ReNcell CX (cell line): ENCODE measurements around the gene MTHFS.

DNA sequence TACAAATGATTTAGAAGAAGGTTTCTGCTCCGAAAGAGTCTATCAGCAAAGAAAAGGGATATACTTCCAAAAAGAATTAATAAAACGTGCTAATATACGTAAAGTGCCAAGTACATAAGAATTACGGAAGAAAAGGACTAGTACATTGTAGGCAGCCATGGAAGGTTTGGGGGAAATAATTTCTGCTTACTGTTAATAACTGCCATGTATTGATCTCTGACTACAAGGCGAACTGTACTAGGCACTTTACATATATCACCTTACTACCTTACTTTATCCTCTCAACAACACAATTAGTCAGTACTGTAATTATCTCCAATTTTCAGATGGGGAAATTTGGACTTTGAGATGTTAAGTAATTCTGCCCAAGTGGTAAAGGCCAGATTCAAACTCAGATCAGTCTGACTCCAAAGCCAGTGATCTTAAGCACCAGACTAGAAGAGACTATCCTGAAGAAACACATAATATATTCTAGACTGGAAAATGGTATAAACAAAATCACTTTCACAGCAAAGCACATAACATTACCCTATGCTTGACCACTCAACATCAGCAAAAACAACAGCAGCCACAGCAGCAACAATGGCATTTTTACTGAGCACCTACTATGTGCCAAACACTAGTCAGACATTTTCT, 13.3 kb downstream of the MTHFS start:
- PRO-cap: no peak

GRCh38 chr15:79896903-79897775, at the start of gene MTHFS:
Gene MTHFS, minus strand, starts transcription at chr15:79897014.
- PRO-cap: bidirectional peak, plus-strand start at chr15:79897024, minus-strand start at chr15:79897005; bidirectional peak, plus-strand start at chr15:79897192, minus-strand start at chr15:79897180; bidirectional peak, plus-strand start at chr15:79897373, minus-strand start at chr15:79897269

GRCh38 chr15:80160427-80161114, 7.8 kb downstream of the FAH start:
- PRO-cap: no peak

DNA sequence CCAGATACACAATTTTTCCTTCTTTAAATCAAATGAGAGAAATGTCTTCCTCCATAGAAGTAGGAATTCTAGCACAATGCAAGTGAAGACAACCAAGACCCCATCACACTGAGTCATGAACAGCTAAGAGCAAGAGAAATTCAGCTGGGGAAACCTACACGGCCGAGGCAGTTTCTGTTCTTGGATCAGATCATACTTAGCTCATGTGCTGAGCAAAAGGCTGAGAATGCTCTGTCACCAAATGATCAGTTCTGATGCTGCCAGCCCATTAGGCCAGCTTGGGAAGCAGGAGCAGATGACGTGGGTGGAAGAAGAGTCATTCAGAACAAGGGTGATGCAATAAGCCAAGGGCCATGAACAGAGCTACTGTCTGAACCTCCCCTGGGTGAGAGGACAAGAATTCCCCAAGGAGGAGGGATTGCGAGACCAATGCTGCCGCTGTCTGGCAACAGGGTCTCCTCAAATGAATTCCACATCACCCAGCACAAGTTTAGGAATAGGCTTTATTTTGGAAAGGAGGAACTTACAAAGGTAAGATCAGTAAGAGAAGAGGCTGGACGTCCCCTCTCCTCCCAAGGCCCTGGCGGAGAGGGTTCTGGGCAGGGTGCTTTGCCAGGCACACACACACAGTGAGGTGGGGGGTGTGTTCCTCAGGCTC, 65.4 kb upstream of the CTXND1 start:
- PRO-cap: no peak

GRCh38 chr15:80513994-80514442, 109.8 kb downstream of the ARNT2 start:
- PRO-cap: no peak

GRCh38 chr15:80674185-80674700, 20.9 kb upstream of the ABHD17C start:
- PRO-cap: no peak

GRCh38 chr15:80739763-80740260, 39.4 kb upstream of the CEMIP start:
- PRO-cap: no peak

DNA sequence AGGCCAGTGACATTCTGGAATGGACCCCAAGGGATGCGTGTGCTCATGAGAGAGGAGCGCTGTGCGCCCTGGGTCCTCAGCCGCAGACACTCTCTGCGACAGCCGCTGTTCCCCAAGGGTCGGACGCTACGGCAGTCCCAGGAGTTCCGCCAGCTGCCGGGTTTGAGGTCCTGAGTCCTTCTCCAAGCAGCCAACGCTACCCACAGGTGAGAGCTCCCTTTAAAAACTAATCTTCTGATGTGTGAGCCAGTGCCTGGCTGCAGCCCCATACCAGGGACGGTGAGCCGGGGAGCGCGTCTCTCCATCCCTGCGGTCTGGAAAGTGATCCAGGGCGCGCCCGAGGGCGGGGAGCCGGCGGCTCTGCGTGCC, 1.2 kb downstream of the CEMIP start:
- PRO-cap: no peak

DNA sequence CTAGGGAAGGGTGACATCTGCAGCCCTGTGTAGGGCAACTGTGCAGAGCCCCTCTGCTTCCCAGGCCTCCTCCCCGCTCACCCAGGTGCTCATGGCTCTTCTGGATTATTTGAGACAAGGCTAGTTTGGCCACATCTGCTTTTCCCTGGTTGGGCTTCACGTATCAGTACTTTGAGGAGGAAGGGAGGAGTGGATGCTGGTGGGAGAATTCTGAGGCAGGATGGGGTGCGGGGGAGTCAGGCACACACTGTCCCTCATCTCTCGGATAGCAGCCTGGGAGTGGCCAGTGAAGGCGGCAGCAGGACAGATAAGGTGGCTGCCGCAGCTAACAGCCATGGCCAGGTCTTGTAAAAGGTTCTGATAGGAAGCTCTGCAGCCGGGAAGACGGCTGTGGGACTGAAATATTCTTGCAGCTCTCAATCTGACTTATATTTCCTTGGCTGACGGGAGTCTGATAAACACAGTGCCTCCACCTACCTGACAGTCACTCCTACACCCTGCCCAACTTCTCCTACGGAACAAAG, 87.3 kb downstream of the MESD start:
- PRO-cap: no peak

GRCh38 chr15:80991317-80991913, 1.8 kb upstream of the MESD start:
- PRO-cap: no peak

DNA sequence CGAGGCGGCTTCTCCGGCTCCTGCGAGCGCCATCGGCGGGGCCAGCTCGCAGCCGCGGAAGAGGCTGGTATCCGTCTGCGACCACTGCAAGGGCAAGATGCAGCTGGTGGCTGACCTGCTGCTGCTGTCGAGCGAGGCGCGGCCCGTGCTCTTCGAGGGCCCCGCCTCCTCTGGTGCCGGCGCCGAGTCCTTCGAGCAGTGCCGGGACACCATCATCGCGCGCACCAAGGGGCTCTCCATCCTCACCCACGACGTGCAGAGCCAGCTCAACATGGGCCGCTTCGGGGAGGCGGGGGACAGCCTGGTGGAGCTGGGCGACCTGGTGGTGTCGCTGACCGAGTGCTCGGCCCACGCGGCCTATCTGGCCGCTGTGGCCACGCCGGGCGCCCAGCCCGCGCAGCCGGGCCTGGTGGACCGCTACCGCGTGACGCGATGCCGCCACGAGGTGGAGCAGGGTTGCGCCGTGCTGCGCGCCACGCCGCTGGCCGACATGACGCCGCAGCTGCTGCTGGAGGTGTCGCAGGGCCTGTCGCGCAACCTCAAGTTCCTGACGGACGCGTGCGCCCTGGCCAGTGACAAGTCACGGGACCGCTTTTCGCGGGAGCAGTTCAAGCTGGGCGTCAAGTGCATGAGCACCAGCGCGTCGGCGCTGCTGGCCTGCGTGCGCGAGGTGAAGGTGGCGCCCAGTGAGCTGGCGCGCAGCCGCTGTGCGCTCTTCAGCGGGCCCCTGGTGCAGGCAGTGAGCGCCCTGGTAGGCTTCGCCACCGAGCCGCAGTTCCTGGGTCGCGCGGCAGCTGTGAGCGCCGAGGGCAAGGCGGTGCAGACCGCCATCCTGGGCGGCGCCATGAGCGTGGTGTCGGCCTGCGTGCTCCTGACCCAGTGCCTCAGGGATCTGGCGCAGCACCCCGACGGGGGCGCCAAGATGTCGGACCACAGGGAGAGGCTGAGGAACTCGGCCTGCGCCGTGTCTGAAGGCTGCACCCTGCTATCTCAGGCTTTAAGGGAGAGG, 1.9 kb downstream of the TLNRD1 start:
- PRO-cap: no peak

DNA sequence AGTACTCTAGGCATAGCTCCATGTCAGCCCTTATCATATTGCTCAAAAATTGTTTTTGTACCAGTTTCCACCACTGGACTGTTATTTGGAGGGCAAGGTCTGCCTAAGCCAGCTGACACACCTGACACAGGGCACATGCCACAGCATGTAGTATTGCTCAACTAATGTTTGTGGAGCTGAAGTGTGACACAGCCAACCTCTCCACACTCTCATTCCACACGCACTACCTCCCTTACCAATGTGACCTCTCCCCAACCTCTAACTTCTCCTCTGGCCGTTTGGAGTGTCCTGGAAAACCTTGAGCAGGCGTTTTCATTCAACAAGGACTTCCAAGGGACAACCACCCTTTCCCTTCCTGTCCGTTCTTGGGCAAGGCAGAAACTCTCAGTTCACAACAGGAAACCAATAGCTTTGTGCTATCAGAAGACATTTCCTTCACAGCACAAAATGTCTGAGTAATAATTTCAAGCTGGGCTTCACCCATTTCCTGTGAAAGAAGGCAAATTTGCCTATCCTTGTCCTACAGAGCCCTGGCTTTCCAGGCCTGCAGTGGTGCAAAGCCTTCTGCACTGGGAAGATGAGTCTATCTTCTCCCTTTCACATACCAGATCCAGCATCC, 38.4 kb downstream of the TLNRD1 start:
- PRO-cap: no peak

DNA sequence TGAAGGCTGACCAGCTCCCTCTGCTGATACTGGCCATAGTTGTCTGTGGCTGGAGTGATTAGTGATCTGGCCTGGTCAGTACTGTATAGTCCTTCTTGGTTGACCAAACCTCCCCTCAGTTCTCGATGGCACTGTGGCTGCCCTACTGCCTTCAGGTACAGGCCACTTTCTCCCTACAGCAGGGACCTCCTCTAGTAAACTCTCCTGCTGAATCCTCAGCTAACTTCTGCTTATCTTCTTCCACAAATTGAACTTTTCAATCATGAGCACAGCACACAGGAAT, 30.2 kb downstream of the CFAP161 start:
- PRO-cap: no peak

DNA sequence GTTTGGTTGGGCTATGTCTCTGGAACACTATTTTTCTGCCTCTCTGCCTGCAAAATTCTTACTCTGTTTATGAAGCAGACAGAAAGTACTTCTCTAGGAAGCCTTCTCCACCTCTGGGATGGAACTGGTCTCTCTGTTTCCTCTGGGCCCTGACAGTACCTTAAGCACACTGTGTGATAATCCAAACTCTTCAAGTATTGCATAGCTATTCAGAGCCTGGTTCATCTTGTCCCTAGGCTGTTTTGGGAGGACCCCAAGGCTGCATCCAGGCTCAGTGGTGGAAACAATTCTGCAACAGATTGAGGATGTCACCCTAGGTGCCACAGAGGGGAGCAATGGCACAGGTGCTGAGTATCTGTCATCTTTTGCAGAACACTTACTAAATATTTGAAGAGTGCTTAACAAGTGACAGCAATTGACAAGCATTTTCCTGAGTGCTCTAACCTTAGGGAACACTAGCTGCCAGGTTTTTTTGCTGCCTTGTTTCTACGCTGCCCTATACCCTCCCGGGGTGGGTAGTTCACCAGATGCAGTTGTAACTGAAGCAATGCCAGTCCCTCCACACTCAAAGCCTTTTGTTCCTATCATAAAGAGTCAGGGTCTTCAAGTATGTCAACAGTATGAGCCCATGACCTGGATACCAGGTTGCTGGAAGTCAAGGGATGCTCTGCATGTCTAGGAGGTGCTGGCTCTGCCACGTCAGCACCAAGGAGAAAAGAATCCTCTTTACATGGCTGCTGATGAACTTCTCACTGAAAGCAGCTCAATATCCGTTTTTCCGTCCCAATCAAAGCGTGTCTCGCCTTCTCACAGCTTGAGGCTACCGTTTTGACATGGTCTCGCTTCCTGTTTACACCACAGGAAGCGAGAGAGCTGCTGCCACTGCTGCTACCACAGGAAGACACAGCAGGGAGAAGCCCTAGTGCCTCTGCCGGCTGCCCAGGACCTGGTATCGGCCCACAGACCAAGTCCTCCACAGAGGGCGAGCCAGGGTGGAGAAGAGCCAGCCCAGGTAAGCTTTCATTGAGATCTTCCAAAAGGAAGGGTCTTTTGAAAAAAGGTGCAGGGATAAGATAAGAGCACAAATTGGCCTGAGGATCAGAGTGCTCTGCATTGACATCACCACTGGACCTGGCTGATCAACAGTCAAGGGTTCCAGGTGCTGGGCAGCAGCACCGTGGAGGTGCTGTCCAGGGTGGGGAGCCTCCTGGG, 27.5 kb downstream of the STARD5 start:
- PRO-cap: no peak

DNA sequence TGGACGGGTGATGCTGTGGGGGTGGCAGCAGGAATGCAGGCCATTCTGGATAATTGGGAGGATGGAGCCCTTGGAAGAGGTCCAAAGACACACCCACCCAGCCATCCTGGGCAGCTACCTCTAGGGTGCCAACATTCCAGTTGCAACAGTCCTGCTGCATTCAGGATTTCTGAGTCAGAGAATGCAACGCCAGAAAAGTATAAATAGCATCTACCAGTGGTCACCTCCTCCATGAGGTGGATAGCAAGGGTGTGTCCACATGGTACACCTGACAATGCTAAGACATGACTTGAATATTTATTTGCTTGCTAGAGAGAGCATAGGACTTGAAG, 26.7 kb downstream of the STARD5 start:
- PRO-cap: no peak

DNA sequence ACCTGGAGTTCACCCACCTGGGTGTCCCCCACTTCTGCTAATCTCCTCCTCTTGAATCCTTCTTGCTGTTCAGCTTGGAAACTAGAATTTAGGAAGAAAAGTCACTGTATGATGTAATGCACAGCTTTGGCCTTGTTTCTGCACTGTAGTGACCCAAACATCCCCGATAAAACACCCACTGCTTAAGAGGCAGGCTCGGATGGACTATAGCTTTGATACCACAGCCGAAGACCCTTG, 24.8 kb downstream of the STARD5 start:
- PRO-cap: no peak

DNA sequence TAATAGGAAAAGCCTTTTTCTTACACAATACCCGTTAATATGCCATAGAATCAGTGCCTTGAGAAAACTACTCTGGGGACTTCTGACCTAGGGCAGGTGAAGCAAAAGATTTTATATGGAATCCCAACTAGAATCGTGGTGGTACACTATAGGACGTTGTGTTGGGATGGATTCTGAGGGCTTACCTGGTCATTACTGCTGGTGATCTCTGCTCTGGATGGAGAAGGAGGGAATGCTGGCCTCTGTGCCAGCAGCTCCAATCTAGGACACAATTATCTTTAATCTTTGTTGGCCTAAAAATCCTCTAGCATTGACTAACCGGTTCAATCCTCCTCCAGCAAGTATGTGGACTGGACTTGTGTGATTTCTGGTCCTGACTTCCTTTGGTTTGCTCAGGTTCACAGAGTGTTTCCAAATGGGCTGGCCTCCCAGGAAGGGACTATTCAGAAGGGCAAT, 18.4 kb downstream of the STARD5 start:
- PRO-cap: no peak

- PRO-cap: no peak
Measured at GRCh38 chr15:82020579-82021047, 25.2 kb downstream of the MEX3B start.

GRCh38 chr15:82043063-82044114, 2.4 kb downstream of the MEX3B start:
- PRO-cap: no peak

- PRO-cap: bidirectional peak, plus-strand start at chr15:82046671, minus-strand start at chr15:82046730; bidirectional peak, plus-strand start at chr15:82047218, minus-strand start at chr15:82046904
Measured at GRCh38 chr15:82046559-82047167, 845 bp upstream of the MEX3B start.